Smooth muscle cell (in vitro differentiated cells): ENCODE measurements around a stretch of chr2.

- RAMPAGE, long total RNA = no peak
Observed at GRCh38 chr2:99890344-99890797, 252.0 kb downstream of the AFF3 start.

DNA sequence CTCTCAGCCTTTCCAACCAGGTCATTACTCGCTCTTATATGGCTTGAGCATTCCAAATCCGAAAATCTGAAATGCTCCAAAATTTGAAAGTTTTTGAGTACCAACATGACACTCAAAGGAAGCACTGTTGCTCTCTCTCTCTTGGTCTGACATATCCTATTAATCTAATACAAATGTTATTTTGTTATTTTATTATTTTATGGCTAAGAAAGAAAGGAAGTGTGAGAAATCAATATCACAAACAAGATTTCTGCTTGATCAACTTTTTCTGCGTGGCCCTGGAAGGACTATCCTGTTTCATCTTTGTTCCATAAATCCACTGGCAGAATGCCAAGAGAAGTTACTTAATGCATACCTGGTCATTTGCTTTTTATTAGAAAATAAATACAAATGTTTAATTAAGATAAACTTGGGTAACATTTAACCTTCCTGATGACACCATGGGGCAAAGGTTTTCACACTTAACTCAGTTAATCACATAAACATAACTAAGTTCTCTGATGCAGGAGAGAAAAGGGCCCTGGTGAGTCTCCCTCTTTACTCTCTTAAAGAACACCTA lies 203.4 kb downstream of the AFF3 start:
- RAMPAGE, long total RNA = no peak

- RAMPAGE, long total RNA = no peak
Observed at GRCh38 chr2:99960332-99961541, 181.7 kb downstream of the AFF3 start.

DNA sequence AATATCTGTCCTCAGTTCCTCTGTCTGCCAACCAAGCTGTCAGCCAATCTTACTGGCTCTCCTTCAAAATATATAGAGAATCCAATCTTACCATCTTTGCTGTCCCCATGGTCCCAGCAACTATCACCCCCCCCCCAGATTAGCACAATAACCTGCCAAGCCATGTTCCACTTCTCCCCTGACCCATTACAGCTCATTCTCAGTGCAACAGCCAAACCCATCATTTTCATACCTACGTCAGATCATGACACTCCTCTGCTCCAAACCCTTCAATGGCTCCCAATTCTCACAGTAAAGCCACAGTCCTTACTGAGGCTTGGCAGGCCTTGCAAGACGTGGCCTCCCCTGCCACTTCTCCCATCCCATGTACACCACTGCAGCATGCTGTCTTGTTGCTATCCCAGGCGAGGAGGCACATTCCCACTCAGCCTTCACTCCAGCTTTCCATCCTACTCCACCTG lies 145.0 kb downstream of the AFF3 start:
- RAMPAGE, long total RNA = no peak

DNA sequence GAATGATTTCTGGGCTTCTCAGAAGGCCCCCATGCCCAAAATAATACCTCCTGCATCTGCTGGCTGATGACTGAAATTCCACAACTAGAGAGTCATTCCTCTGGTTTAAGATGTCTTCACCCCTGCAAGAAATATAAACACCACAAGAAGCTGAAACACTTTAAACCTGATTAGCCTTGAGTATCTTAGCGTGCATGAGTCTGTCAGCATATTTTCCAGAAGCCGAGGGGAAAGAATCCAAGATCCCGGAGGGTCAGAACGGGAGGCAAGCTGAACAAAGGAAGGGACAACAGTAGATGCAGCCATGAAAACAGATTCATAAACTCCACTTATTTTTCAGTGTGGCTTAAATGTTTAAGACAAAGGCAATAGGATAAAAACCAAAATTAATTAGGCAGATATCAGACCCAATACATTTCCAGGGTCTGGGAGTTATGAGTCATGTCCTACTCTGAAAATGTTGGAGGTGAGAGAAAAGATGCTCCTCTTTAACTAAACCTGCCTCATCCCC lies 130.9 kb downstream of the AFF3 start:
- RAMPAGE, long total RNA = no peak

- RAMPAGE, long total RNA = no peak
Observed at GRCh38 chr2:100106226-100107069, 35.9 kb downstream of the AFF3 start.

GRCh38 chr2:100178059-100178384 lies 35.6 kb upstream of the AFF3 start:
- RAMPAGE, long total RNA = no peak

DNA sequence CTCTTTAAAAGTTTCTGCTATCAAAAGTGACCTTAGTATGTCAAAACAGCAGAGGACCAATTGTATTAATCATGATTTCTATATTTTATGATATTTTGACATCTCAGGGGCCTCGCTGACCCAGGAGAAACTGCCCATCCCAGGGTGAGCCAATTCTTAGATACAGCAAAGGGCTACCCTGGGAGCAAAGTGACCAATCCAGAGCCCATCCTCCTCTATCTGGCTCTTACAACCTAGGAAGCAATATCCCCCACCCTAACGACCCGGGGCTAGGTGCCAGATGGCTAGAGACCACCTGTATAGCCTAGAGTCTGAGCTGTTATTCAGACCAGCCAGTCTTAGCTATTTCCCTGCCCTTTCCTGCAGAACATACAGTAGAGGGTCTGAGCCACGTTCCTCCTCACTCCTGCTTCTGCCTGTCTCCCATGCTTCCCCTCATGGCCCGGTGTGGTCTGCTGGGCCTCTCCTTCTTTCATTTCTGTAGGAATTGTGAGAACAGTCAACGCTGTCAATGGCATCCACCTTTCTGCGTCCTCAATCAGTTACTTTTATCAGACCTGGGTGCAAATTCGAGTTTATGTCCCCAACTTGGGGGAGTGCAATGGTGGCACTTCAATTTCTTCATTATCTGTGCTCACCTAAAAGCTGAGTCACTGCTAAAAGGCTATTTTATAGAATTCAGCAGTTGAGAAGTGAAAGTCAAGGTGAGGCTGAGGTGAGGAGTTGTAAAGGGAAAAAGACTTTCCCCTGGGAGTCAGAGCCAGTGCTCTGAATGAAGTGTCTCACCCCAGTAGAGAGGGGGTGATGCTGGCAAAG lies 42.6 kb downstream of the LONRF2 start:
- RAMPAGE, long total RNA = no peak

DNA sequence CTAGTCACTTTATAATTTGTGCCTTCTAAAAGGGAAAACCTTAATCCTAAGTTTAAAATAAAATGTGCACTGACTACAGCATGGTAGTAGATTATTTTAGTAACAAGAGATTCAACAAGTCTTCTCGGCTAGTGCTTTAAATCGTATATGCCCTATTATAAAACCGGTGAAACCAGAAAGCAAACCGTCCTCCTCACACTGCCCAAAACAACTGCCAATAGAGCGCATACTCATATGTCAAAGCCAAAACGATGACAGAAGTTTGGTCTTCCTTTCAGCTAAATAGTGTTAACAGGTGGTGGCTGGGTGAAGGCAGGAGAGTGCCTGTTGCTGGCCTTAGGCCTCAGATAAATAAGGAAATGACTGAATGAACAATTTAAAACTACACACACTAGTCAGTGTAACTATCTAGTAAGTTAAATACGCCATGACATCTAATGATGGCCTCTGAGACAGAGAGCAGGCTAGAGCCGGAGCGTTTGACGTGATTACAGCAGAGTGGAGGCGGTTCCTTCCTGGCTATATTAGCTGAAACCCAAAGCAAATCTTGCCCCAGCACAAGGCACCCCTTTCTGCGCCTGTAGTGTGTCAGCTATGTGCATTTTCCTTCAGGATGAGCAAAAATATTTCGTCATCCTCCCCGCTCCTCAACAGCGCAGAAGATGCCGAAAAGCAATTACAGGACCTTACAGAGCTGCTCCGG lies 1.7 kb downstream of the LONRF2 start:
- RAMPAGE, long total RNA = no peak

GRCh38 chr2:100780610-100781195 lies 39.2 kb upstream of the NPAS2 start:
- RAMPAGE, long total RNA = no peak

DNA sequence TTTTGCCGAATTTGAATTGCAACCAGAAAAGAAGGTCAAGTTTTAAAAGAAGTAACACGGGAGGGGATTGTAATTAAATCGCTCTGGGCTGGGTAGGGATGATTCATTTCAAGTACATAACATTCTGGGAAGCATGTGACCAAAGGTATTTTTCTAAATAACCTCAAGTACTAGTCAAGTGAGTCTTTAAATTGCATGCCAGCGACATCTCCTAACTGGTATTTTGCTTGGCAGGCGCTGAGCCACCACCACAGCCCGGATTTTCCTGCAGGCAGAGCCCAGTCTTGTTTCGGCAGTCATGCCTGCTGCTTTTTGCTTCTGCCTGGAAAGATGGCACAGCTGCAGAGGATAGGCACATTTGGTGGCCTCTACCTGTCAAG lies 33.7 kb upstream of the NPAS2 start:
- RAMPAGE, long total RNA = no peak

DNA sequence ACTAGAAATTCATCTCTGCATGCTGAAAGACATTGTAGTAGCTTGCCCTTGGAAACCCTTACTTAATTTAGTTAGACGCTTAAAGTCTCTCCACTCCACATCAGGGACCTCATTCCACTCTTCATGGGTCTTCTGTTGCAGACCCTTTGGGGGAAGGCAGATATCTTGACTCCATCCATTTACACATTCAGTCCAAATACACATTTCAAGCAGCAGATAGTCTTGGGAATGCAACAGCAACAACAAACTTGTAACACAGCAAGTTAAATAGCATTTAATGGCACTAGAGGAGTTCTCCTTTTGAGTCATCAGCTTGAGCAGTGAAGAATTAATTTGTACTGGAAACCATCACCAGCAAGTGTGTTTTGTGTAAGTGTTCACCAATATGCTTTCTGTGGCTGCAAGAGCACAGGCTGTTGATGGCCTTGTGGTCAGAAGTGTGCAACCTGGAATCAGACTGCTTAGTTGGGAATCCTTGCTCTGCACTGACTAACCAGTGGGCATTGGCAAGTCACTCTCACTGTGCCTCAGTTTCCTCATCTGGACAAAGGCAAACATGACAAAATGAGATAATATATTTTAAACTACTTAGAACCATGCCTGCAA lies 51.9 kb downstream of the NPAS2 start:
- RAMPAGE, long total RNA = no peak

DNA sequence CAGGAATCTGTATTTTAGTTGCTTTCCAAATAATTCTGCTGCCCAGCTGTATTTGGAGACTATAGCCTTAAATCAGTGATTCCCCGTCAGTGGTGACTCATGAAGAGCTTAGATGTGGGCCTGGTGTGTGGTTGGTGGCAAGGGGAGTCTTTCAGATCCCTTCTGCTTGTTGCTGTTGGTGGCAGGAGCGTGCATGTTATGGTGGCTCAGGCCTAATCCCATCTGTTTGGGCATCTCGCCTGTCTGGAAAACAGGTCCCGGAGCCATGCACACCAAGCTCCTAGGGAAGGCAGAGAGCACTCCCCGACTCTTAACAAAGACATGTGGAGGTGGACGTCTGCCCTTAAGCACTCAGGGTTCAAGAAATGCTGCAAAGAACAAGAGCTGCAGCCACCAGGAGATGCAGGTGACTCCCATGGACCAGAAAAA lies 56.6 kb downstream of the NPAS2 start:
- RAMPAGE, long total RNA = no peak

DNA sequence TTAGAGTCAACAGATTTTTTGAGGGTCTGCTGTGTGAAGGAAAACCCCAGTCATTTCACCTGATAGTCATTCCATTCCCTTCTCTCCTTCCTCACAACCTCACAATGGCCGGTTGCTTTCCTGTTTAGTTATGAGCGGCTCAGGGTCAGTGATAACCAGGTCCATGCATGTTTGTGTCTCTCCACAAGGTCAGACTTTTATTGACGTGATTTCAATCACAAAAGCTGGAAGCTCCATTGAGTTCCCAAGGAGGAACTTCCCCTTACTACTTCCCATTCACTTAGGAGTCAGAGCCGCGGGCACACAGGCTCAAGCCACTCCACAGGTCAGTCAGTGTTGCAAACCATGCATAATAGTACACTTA lies 74.3 kb downstream of the NPAS2 start:
- RAMPAGE, long total RNA = no peak

DNA sequence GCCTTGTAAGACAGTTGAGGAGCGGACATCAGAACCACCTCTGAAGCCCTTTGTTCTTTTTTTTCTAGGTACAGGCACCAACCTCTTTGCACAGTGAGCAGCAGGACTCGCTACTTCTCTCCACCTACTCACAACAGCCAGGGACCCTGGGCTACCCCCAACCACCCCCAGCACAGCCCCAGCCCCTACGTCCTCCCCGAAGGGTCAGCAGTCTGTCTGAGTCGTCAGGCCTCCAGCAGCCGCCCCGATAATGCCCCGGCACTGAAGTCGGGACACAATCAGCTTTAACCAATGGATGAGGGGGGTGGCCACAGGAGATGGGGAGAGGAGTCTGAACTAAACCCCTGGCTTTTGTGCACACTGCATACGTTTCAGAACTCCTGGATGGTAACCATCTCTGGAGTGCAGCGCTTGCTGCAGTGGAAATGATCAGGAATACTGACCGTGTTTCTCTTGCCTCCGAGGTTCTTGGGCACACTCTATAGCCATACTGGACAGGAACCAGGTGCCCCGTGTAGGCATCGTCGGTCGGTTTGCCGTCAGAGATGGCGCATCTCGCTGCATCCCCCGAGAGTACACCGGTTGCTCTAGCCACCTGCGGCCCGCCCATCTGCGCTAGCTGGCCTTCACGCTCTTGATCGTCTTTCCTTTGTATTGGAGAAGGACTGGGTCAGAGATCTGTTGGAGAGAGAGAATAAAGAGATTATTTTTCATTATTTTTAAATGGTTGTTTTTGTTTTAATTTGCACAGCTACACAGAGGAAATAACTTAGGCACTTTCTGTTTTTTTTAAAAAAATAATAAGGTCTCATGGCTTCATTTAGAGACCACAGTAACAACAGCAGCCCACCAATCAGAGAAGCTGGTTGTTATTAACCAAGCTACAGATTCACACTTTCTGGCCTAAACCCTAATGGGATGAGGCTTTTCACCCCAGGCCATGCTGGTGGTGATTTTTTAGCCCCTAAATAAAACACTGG lies 6.5 kb upstream of the RPL31 start:
- RAMPAGE, long total RNA = no peak

GRCh38 chr2:101007284-101008536 lies 5.6 kb downstream of the RPL31 start:
- RAMPAGE, long total RNA = no peak

- RAMPAGE, long total RNA = no peak
Observed at GRCh38 chr2:101110395-101110878, 40.7 kb downstream of the TBC1D8 start.

DNA sequence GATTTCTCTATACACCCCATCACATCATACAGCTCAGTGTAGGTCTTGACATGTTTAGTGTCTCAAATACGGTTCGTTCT lies 855 bp downstream of the CNOT11 start:
- RAMPAGE, long total RNA = no peak

DNA sequence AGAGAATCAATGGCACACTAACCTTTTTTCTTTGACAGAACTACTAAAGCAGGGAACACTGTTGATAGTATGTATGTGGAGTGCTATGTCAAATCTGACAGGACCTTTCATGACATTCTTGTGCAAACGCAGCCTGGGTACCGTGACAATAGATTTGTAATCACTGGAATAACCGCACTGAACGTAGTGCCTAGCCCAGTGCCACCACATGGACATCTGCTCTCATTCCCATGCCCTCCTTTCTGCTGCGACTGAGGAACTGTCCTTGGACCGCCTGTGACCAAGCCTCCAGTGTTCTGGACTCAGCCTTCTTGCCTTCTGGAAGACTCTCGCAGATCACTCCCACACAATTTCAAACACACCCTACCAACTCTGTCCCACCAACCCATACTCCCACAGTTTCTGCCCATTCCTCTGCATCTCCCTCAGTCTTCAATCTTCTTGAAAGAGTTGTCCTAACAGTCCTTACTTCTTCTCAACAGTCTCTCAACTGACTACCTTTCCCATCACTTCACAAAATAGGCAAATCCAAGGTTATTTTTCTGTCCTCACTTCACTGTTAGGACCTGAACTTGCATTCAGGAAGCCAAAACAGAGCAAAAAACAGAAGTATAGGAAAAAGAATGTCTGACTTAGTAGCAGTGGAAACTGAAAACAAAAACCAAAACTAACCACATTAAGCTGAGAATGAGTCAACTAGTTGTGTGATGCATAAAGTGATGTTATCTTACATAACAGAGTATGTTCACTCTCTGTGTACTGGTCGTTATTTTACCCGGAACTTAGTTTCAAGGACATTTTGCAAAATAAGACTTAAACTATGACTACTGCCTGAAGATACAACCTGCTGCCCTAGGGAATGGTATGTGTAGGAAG lies 2.0 kb downstream of the RNF149 start:
- RAMPAGE, long total RNA = no peak

DNA sequence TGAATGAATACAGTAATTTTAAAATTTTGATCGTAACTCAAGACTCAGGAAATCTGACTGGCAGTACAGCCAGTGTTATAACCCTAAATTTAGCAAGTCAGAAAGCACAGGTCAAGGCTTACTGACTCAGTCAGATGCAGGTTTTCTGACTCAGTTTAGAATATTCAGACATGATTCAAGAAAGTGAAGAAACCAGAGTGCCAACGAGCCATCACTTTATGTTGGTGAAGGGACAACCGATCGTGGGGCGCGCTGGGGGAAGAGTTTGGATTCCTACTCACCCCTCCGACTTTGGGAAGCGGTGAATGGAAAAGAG lies 1.1 kb downstream of the RNF149 start:
- RAMPAGE, long total RNA = no peak